MCF 10A (cell line): ENCODE results near the genes TAS2R60 and PDIA4.

- PRO-cap = no peak
- RRBS = no CpG with 5 or more reads among the region's 12 CpGs
Observed at GRCh38 chr7:143389630-143390252, 8.6 kb downstream of the ZYX start.

DNA sequence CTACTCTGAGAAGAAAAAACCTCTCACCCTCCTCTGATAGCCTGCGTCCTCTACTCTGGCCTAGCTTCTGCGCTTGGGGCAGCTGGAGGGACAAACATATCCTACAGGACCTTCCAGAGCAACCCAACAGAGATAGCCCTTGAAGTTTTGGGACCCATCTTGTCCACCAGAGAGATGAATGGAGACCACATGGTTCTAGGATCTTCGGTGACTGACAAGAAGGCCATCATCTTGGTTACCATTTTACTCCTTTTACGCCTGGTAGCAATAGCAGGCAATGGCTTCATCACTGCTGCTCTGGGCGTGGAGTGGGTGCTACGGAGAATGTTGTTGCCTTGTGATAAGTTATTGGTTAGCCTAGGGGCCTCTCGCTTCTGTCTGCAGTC is at the start of gene TAS2R60:
Gene TAS2R60, plus strand, starts transcription at position 175 of the 386 bp plus-strand sequence.
- PRO-cap = no peak
- RRBS = no CpG with 5 or more reads among the region's 7 CpGs

- PRO-cap = unidirectional peak, minus-strand start at chr7:143836708
- RRBS = 1% methylated on average over 7 of the region's 66 CpGs
Observed at GRCh38 chr7:143836415-143837314, 65.3 kb downstream of the TCAF1 start.

- PRO-cap = no peak
- RRBS = no CpG with 5 or more reads among the region's 3 CpGs
Observed at GRCh38 chr7:144363025-144363393, 7.8 kb downstream of the ARHGEF5 start.

- PRO-cap = no peak
- RRBS = no CpG with 5 or more reads among the region's 18 CpGs
Observed at GRCh38 chr7:148262678-148263254, 327.8 kb upstream of the C7orf33 start.

- PRO-cap = no peak
- RRBS = no CpG with 5 or more reads among the region's 10 CpGs
Observed at GRCh38 chr7:148540396-148540831, 50.2 kb upstream of the C7orf33 start.

GRCh38 chr7:148811655-148812660 is 72.1 kb downstream of the EZH2 start:
- PRO-cap = no peak
- RRBS = no CpG with 5 or more reads among the region's 7 CpGs

DNA sequence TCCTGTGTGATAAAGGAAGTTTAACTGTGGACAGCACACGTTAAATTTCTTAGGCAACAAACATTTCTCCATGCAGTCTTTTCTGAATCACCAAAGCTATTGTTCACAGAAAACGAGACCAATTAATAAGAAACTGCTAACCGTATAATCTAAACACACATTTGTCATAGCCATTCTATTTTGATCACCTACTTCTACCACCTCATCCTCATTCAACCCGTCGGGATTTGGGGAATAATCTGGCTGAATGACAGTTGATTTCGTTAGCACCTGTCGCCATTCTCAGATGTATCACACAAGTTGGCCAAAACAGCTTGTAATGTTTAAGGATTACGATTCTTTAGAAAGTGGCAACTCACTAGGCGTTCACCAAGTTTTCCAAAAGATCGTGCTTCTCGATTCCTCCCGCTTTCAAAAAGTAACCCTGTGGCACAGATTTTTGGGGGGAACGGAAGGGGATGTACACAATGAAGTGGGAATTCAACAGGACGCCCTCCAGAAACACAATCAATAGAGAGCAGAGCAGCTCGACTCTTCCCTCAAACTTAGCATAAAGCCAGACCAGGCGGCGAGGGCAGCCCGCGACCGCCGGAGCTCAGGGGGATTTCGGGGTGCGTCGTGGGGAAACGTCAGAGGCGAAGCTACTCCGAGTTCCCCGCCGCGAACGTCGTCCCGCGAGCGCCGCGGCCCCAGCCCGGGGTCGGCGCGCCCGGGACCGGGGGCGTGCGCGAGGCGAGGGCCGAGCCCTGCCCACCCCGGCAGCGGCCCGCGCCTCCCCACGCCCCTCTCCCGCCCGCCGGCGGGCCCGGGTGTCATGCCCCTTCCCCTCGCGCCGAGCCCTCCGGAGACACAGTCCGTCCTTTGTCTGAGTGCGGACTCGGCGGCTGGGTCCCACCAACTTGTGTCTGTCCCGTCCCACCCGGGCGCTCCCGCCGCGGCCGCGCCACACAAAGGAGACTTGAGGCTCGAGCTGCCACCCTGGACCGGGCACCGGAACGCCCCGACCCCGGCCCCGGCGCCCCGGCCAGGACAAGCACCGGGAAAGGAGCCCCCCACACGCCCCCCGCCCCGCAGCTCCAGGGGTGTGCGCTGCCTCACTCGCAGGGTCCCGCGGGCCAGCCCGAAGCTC is 889 bp downstream of the EZH2 start:
- PRO-cap = bidirectional peak, plus-strand start at position 322 of the sequence, minus-strand start at position 101 of the sequence
- RRBS = 2% methylated on average over 31 of the region's 92 CpGs

- PRO-cap = no peak
- RRBS = 4% methylated on average over 9 of the region's 29 CpGs
Observed at GRCh38 chr7:148983288-148984340, 44.7 kb downstream of the PDIA4 start.

- PRO-cap = no peak
- RRBS = no CpG with 5 or more reads among the region's 12 CpGs
Observed at GRCh38 chr7:149002802-149003253, 25.5 kb downstream of the PDIA4 start.

GRCh38 chr7:149028297-149029533 is at the start of gene PDIA4:
Gene PDIA4 (minus strand): TSS chr7:149028505.
- PRO-cap = bidirectional peak, plus-strand start at chr7:149028995, minus-strand start at chr7:149028468; bidirectional peak, plus-strand start at chr7:149029223, minus-strand start at chr7:149029229; bidirectional peak, plus-strand start at chr7:149029406, minus-strand start at chr7:149029282
- RRBS = under 1% methylated on average over 33 of the region's 103 CpGs

- PRO-cap = no peak
Observed at GRCh38 chr7:149181043-149181712, 14.2 kb upstream of the ZNF282 start.

DNA sequence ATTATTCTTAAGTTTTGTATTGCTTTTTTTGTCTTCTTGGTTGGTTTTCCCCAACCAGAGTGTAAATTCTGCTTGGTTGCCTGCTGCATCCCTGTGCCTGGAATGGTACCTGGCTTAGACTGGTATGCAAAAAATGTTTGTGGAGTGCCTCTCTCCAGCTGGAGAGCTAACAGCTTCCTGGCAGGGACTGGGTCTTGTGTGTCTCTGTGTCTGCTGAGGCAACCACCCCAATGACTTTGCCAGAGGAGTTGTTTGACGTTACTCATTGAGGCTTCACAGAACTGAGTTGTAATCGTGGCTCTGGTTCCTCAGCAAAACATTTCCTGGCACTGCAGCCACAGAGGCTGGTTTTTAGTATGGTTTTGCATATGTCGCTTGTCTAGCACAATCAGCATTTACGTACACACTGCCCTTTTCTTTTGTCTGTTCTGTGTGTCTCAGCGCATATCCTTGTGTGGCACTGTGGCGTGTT is 7.4 kb downstream of the ZNF282 start:
- PRO-cap = no peak
- RRBS = no CpG with 5 or more reads among the region's 6 CpGs

DNA sequence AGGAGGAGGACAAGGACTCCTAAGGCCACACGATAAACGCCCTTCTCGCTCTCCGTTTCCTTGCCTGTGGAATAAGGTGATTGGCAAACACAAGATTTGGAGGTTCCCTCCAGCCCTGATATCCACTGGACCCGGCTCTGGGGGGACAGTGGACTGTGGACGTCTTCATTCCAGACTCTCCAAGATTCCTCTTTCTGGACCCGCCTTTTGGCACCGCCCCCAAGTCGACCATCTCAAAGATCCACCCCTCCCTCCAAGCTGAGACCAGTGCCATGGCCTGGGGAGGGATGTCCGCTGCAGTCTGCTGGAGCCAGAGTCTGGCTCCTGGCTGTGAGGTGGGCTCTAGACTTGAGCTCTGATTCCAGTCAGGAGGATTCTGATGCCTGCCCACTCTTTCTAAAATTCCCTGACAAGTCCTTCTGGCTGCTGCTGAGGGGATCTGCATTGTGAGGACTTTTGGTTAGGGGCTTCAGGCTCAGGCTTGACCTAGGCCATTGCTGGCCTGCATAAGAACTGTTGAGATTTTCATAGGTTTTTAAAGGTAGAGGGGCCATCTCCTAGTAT is 23.7 kb downstream of the ZNF783 start:
- PRO-cap = no peak
- RRBS = no CpG with 5 or more reads among the region's 10 CpGs

GRCh38 chr7:149561470-149561857 is 63.9 kb upstream of the ZNF746 start:
- PRO-cap = no peak
- RRBS = no CpG with 5 or more reads among the region's 7 CpGs

- PRO-cap = no peak
- RRBS = no CpG with 5 or more reads among the region's 16 CpGs
Observed at GRCh38 chr7:149611307-149612119, 103.2 kb upstream of the KRBA1 start.

DNA sequence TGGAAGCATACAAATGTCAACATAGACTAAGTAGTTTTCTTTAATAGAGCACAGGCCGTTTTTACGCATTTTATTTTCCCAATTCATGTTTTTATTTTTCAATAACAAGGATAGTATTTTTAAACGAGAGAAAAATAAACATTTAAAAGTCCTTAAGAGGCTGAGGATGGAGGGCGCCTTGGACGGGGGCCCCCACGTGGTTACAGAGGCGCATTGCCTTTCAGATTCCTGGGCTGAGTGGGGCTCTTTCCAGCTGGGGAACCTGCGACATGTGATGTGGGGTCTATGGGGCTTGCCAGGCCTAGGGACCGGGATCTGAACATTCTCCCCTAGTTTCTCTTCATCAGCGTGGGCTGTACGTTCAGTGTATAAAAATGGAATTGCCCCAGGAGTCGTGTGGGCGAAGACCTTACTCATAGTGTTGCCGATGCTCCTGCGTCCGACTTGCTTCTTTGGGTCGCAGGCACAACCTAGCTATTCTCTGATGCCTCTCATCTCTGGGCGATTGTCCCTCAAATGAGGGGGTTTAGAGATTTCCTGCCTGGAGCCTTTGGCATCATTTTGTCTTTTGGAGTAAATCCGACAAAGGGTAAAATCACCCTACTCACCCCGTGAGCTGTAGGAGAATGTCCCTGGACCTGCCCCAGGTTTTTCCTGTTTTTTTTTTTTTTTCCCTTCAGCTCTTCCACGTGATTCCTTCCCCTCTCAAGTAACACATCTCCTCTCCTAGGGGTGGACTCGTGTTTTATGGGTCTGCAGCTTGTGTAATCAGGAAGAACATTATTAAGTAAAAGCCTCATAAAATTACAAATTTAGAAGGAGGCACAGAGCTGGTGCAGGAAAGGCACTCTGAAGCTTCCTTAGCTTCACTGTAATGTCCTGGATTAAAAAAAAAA is 89.0 kb upstream of the KRBA1 start:
- PRO-cap = no peak
- RRBS = no CpG with 5 or more reads among the region's 22 CpGs

DNA sequence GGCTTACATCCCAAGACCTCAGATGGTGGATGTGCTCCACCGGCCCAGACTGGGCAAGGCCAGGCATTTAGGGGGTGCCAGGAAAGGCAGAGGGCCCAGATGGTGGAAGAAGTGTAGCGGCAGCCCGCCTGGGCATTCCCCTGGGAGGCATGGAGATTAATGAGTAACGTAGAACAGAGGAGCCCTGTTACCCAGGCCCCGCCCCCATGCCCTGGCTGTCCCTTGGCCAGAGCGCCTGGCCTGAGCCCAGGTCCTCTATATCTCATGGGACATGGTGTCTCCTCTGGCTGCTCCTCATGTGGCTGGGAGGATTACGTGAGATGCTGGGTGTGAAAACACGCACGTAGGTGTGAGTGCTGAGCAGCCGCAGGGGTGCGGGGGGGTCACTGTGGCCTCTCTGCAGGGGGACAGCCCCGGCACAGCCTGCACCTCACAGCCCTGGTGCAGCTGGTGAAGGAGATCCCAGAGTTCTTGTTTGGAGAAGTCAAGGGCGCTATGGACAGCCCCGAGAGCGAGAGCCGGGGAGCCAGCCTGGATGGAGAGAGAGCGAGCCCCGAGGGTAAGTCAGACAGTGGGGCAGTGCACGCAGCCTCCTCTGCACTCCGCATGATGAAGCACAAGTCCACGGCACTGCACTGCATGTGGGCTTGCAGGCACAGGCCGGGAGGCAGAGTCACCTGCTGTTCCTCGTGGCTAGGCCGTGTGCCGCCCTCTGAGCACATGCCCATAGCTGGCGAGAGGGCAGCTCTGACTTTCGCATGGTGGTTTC is 5.9 kb downstream of the KRBA1 start:
- PRO-cap = no peak
- RRBS = 29% methylated on average over 1 of the region's 27 CpGs

GRCh38 chr7:149770606-149770882 is 2.8 kb downstream of the ZNF467 start:
- PRO-cap = no peak
- RRBS = no CpG with 5 or more reads among the region's 3 CpGs

DNA sequence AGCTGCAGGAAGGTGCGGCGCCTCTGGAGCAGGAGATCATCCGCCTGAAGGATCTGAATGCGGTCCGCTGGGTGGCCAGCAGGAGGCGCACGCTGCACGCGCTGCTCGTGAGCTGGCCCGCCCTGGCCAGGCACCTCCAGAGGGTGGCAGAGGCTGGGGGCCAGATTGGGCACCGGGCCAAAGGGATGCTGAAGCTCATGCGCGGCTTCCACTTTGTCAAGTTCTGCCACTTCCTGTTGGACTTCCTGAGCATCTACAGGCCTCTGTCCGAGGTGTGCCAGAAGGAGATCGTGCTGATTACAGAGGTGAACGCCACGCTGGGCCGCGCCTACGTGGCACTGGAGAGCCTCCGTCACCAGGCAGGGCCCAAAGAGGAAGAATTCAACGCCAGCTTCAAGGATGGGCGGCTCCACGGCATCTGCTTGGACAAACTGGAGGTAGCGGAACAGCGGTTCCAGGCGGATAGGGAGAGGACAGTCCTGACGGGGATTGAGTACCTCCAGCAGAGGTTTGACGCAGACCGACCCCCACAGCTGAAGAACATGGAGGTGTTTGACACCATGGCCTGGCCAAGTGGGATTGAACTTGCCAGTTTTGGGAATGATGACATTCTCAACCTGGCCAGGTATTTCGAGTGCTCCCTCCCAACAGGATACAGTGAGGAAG is 12.2 kb upstream of the ATP6V0E2 start:
- PRO-cap = no peak
- RRBS = no CpG with 5 or more reads among the region's 32 CpGs